Paraaortic lymph node (tissue), 1 donor: ENCODE measurements around the genes FEM1A, PLIN3 and KDM4B.

GRCh38 chr19:4112624-4113304, 11.2 kb downstream of the MAP2K2 start:
- PRO-cap: no peak

DNA sequence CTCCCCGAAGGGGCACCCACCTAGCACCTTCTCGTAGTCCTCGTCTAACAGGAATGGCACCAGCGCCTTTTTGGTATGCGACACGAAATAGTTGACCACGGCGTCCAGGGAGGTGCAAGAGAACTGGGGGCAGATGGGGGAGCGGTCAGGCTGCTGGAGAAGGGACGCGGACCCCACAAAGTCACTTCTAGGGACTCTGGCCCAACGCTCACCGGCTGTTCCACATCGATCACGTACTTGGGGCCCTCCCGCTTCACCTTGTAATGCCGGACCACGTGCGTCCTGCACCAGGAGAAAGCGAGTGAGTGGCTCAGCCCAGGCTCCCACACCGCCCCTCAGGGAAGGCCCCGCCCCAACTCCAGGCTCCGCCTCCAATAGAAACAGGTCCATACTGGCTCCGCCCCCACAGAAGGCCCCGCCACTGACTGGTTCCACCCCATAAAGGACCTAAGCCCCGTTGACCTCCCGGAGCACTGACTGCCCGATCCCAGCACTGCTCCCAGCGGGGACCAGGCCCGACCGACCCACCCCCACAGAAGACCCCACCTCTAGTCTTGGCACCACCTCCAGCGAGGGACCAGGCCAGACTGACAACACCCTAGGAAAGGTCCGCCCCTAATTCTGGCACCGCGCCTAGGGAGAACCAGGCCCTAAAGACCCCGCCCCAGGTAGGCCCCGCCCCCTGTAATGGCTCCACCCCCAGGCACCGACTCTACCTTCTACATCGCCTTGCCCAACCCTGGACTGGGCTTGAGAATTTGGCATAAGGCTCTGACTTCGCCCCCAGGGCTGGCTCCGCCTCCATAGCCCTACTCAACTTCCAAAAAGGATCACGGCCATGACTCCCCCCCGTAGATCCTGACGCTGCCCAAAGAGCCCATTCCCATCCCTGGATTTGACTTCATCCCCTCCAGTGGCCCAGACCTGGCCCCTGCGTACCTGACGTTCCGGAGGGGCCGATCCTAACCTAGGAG, 11.2 kb downstream of the STAP2 start:
- PRO-cap: no peak

- PRO-cap: unidirectional peak, plus-strand start at chr19:4328684
Observed at GRCh38 chr19:4328095-4329145, 10.2 kb downstream of the STAP2 start.

DNA sequence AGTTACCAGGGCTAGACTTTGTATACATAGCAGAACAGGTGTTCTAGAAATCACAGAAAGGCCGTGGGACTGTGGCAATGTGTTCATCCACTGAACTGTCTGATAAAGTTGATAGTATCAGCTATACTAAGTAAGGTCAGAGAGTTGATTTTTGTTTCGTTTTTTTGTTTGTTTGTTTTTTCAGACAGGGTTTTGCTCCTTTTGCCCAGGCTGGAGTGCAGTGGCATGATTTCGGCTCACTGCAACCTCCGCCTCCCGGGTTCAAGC, 2.2 kb upstream of the STAP2 start:
- PRO-cap: no peak

DNA sequence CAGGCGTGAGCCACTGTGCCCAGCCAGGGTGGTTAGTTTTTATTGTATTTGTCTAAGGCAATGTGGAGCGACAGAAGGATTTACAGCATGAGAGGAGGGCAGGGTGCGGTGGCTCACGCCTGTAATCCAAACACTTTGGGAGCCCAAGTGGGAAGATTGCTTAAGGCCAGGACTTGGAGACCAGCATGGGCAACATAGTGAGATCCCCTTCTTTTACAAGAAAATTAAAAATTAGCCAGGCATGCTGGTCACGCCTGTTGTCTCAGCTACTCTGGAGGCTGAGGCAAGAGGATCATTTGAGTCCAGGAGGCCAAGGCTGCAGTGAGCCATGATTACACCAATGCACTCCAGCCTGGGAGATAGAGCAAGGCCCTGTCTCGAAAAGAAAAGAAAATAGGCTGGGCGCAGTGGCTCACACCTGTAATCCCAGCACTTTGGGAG, 2.0 kb upstream of the MPND start:
- PRO-cap: no peak

- PRO-cap: no peak
Observed at GRCh38 chr19:4504221-4504916, 13.9 kb downstream of the PLIN4 start.

DNA sequence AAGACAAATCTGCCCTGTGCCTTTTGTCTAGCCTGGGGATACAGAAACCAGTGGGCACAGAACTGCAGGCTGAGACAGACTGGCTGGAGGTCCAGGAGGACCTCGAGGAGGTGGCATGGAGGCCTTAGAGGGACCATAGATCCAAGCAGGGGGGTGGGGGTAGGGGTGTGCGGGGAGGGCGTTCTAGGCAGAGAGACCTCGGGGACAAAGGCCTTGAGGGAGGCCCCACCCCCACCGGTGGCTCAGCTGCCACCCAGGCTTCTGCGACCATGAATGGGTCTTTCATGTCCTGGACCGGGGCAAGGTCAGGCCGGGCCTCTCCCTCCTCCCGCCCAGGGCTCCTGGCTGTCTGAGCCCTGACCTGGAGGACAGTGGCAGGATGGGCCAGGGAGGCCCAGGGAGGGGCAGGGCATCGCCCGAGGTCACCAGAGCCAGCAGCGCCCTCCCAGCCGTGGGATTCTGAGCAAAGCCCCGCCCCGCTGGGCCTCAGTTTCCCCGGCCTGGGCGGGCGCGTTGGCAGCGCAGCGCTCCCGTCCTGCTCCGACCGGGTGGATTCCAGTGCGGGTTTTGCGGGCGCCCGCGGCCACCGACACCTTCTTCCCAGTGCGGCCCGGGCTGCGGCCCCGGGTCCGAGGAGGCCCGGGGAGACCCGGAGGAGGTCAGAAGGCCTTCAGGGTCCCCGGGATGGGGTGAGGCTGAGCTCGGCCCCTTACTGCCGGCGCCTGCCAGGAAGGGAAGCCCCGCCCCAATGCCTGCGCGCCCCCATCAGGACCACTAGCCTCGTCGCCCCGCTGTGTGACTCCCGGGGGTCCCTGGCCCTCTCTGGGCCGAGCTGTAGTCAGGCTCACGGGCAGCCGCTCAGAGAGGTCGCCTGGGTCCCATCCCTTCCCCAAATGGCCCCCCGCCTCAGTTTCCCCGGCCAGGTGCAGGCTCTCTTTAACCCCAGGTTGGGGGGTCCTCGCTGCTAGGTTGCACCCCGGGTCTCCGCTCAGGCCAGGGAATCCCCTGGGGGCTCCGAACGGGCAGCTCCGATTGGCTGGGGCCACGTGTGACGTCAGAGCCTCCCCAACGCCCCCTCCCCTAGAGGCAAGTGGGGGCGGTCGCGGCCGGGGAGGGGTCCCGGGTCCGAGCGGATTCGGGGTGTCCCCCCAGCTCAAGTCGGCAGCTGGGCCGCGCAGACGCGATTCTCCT, 24.7 kb upstream of the SEMA6B start:
- PRO-cap: no peak

DNA sequence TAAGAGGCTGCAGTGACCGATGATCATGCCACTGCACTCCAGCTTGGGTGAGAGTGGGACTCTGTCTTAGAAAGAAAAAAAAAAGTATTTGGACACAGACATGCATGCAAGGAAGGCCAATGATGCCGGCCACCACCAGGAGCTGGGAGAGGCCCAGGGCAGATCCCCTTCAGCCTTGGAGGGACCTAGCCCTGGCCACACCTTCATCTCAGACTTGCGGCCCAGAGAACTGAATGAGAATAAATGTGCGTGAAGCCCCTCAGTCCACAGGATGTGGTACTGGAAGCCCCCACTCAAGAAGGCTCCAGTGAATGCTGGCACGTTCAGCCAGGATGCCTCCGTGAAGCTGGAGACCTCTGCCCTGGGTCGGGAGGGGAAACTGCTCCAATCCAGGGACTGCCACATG, 14.6 kb downstream of the TNFAIP8L1 start:
- PRO-cap: no peak

DNA sequence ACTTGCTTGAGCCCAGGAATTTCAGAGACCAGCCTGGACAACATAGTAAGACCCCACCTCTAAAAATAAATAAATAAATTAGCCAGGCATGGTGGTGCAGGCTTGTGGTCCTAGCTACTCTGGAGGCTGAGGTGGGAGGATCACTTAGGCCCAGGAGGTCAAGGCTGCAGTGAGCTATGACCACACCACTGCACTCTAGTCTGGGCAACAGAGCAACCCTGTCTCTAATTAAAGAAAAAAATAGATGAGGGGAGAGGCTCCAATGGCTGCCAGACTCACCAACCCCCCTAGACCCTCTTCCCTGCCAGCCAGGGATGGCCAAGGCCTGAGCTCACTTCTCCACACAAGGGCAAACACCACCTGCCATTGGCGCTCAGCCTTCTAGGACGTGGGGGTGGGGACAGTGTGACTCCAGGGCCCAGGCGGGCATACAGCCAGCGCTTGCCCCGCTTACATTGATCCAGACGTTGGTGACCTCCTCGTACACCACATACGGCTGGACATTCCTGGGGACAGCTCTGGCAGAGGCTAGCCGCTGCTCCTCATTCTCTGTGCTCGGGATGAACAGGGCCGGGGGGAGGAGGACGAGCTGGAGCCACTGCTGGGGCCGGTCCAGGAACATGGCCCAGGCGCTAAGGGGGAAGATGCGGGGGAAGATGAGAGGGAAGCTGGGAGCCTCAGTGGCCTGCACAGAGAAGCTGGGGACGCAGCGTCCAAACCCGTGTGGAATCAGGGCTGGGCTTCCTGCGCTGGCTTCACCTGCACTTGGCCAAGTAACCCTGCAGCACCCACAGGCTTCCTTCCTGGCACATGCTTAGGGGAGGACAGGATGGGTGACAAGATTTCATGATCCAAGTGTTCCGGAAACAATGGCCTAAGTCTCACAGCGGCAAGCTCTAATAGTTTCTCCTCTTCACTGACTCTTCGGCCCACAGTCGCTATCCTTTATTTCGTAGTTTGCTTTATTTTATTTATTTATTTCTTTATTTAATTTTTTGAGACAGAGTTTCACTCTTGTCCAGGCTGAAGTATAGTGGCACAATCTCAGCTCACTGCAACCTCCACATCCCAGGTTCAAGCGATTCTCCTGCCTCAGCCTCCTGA, 25.1 kb upstream of the MYDGF start:
- PRO-cap: no peak

DNA sequence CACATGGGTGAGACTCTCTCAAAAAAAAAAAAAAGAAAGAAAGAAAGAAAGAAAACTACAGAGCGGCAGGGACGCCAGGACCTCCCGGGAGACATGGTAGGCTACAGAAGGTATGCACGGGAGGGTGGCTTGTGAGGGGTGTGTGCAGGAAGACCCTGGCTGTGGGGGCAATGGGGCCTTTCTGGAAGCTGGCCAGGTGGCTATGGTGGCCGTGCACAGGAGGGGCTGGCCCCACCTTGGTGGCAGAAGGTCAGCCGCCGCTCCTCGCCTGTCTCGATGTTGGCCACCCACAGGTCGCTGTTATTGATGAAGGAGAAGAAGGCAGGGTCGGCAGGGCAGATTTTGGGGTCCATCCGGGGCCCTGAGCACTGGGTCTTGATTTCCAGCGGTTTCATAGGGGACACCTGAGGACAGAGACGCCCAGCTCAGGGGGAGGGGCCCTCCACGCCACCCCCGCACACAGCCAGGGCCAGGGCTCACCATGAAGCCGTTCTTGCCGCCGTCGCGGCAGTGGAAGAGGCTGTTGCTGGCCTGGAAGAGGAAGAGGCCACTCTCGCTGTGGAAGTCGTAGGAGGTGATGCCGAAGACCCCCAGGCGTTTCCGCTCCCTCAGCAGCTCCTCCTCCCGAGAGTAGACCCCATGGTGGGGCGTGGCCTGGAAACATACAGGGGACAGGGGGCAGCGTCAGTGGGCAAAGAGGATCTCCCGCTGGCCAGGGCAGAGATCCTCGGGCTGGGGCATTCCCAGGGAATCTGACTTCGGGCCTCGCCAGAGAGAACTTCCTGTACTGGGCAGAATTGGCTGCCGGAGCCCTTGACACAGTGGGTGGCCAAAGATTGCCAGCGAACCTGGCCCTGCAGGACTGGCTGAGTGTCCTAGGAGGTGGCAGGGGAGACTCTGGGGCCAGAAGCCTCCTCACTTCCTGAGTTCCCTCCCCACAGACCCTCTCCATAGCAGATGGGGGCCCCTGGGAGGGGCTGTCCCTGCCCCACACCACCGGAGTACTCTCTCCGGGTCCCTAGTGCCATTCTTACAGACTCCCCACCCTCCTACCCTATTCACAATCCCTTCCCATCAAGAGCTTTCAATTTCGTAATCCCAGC, 19.6 kb downstream of the DPP9 start:
- PRO-cap: no peak

DNA sequence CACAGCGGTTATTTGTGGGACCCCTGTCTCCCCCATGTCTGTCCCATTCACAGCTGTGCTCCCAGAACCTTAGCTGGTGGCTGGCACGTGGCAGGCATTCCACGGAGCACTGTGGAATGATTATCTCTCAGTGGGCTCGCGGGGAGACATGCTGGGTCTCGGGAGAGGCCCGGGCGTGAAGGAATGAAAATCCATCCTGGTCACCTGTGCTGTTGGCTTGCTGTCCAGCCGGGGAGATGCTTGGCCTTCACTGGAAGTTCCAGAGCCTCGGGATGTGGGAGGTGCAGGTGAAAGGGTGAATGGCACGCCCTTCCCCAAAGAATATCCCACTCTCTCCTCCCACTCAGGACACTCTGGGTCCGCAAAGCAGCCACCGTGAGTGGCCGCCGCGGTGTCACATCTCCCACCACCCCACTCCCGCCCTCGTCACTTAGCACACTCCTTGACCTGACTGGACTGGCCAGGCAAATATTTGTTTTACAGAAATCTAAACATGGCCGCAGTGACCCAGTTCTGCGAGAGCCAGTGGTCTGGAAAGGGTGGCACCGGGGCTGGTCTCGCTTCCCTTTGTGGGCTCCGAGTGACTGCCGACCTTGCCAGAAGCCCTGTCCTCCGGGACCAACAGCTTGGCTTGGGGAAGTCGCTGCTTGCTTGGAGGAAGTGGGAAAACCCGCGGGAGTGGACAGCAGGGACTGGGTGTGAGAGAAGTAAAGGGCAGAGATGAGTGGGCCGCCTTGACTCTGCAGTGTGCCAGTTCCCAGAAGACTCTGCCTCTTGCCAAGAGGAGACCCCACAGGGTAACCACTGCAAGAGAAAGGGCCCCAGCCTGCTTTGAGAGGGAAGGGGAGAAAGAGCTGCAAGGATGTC, 7.9 kb downstream of the DPP9 start:
- PRO-cap: no peak

GRCh38 chr19:4759655-4760391, 31.7 kb upstream of the FEM1A start:
- PRO-cap: bidirectional peak, plus-strand start at chr19:4760027, minus-strand start at chr19:4759852

DNA sequence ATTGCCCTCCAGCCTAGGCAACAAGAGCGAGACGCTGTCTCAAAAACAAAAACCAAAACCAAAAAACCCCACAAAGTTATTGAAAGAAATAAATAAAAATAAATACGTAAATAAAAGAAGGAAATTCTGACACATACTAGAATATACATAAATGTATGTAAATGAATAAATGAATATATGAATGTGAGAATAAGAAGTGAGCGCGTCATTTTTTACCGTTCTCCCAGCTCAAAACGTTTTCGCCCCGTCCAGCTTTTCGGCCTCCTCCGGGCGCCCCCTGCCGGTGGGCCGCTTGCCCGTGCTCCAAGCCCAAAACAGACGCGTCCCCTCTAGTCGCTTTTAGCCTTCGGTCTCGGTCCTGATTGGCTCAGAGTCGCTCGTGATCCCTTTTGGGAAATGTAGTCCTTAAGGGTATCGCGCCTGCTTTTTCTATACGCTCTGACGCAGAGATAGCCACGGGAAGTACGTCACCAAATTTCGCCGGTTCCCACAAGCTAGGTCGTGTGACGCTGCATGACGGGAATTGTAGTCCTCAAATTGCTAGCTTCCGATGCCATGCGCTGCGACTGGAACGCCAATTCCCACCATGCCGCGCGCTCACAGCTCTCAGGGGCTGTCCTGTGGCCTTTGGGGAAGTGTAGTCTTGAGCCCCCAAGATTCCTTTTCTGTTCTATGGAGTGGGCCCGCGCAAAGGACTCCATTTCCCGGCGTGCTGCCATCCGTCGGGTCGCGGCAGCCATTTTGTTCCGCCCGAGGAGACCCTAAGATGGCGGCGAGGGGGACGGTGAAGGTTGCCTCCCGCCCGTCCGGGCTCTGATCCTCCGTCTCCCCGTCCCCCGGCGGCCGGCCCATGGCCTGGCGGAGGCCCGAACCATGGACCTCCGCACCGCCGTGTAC, at the start of gene FEM1A:
Gene FEM1A (plus strand): TSS at position 753 of the 897 bp plus-strand sequence.
- PRO-cap: unidirectional peak, minus-strand start at position 279 of the sequence; unidirectional peak, plus-strand start at position 764 of the sequence

- PRO-cap: no peak
Observed at GRCh38 chr19:4791879-4792846, 629 bp downstream of the FEM1A start.

- PRO-cap: no peak
Observed at GRCh38 chr19:4860952-4861767, 6.3 kb downstream of the PLIN3 start.

DNA sequence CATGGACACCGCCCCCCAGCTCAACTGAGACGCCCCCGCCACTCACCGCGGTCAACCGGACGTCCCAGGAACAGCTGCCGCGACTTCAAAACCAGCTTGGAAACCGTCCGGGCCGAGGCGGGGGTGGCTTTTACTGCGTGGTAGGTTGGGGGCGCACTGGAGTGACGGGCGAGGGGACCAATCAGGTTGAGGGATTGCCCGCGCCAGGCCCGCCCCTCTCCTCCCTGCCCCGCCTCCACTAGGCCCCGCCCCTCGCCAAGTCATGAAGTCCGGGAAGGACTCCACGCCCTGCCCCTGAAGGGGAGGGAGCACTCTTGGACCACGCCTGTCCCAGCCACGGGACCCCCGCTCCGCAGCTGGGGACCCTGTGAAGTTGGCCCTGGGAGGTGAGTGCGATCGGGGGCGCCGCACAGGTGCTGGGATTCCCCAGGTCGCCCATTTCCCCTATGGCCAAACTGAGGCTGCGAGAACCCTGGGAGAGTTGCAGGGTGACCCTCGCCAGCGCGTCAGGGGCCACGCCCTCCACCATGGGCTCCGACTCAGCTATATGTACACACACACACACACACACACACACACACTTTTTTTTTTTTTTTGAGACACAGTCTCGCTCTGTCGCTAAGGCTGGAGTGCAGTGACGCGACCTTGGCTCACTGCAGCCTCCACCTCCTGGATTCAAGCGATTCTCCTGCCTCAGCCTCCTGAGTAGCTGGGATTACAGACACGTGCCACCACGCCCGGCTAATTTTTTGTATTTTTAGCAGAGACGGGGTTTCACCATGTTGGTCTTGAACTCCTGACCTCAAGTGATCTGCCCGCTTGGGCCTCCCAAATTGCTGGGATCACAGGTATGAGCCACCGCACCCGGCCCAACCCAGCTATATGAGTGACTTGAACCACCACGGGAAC, at the start of gene PLIN3:
Gene PLIN3 (minus strand): TSS at position 105 of the 909 bp plus-strand sequence.
- PRO-cap: bidirectional peak, plus-strand start at position 292 of the sequence, minus-strand start at position 105 of the sequence

DNA sequence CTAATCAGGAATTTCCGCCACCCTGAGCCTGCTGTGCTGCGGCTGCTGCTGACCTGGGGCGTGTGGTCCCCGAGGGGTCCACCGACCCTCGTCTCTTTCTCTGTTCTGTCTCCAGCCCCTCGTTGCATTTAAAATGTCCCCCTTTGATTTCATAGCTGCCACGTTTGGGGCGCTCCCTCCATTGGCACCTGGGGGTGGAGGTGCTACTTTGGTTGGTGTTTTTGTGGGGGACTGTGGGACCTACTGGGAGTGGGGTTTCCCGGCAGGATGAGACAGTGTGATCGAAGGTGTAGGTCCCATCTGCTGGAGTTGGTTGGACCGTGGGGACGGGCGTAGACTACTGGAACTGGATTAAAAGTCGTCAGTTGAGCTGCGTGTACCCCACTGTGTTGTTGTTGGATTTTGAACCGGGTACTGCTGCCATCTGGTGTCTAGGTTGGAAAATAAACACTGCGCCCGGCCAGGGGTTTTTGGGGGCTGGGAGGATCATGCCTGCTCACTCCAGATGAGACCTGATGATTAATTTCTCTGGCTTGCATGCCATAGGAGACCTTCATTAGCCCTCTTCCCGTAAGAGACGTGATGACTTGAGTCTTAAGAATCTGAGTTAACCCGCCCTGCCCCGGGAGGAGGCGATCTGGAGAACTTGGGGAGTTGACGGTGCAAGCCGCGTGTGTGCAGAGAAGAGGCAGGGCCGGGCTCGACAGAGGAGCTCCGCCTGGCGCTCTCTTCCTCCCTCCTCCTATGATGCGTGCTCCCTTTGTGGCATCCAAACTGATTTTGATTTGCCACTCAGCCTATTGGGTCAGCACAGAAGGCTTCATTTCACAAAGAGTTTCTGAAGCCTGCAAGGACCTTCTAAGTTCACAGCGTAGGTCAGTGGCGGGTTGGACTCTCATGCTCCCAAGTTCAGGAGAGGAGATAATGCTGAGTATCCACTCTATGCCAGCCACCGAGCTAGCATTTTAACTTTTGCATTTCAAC, 2.5 kb downstream of the UHRF1 start:
- PRO-cap: bidirectional peak, plus-strand start at position 680 of the sequence, minus-strand start at position 419 of the sequence

DNA sequence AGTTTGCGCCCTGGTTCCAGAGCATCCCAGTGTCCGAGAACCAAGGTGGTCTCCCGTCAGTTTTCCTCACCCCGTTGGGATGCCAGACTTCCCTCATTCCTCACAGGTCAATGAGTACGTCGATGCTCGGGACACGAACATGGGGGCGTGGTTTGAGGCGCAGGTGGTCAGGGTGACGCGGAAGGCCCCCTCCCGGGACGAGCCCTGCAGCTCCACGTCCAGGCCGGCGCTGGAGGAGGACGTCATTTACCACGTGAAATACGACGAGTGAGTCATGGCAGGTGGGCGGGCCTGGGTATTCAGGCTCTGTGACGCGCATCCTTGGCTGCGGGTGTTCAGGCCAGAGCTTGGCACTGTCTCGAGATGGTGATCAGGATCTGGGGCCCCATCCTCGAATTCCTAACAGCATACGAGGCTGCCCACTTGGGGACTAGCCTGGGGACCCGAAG, 21.3 kb downstream of the UHRF1 start:
- PRO-cap: no peak

DNA sequence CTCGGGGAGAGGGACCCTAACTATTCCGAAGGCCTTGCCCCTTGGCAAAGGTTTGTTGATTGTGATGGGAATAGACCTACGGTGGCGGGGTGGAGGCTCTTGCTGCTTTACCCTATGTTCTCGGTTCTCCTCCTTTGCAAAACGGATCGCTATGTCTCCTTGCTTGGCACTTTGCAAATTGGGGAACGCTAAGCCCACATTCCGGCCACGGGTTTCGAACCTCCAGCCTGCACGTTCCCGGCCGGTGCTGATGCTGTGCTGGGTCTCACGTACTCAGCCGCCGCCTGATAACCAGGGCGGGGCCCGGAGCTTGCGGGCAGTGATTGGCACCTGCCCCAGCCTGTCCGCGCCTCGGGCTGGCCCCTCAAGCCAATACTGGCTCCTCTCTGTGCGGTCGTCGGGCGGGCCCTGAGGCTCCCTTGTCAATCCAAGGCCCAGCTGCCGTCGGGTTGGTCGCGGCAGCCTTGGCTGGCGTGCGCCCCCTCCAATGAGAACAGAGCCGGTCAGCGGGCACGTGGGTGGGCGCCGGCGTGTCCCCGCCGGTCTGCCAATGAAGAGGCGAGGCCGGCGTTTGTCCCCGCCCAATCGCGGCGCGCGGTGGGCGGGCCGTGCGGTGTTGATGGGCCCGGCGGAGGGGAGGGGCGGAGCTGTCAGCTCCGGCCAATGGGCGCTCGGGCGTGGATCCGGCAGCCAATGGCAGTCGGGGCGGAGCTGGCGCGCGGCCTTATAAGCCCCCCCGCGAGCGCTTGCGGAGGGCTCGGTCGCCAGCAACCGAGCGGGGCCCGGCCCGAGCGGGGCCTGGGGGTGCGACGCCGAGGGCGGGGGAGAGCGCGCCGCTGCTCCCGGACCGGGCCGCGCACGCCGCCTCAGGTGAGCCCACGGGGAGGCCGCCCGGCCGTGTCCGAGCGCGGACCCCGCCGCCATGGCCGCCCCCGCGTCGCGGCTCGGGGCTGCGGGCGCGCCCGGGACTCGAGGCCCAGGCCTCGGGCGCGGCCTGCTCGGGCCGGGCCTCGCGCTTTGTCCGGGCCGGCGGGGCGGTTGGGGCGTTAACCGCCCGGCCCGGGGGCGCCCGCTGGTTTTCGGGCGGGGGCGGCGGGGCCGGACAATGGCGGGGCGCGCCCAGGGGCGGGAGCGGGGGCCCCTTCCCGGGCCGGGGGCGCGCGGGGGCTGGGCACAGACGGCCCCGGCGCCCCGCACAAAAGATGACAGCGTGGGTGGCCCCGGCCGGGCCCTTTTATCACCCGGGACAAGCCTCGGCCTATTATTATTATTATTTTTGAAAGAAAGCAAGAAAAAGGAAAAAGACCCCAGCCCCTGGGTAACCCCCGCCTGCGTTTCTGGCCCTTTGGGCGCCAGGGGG, at the start of gene KDM4B:
Gene KDM4B (plus strand): TSS at position 753 of the 1,360 bp plus-strand sequence.
- PRO-cap: unidirectional peak, plus-strand start at position 752 of the sequence

- PRO-cap: no peak
Observed at GRCh38 chr19:4991396-4992105, 22.6 kb downstream of the KDM4B start.